ENCODE measurements around the gene CRYGD.

DNA sequence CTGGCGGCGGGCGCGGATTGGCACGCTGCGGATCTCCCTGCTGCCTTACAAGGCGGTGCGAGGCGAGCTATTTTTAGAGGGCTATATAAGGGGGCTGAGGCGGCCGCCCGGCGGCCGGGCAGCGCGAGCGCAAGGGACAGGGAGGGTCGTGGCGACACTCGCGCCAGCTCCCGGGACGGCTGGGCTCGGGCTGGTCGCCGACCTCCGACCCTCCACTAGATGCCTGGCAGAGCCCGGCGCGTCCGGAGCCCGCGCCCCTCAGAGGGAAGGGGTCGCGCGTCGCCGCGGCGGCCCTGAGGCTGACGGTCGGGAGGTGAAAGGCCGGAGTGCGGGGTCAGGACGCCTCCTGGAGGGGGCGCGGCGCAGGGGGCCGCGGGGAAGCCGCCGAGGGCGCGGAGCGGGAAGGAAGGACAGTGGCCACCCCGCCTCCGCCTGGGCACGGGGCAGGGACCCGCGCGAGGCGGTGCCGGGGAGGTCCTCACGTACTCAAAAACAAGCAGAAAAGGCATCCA lies 579 bp upstream of the KLF7 start:
- RRBS: 1% methylated on average over 25 of the region's 64 CpGs

DNA sequence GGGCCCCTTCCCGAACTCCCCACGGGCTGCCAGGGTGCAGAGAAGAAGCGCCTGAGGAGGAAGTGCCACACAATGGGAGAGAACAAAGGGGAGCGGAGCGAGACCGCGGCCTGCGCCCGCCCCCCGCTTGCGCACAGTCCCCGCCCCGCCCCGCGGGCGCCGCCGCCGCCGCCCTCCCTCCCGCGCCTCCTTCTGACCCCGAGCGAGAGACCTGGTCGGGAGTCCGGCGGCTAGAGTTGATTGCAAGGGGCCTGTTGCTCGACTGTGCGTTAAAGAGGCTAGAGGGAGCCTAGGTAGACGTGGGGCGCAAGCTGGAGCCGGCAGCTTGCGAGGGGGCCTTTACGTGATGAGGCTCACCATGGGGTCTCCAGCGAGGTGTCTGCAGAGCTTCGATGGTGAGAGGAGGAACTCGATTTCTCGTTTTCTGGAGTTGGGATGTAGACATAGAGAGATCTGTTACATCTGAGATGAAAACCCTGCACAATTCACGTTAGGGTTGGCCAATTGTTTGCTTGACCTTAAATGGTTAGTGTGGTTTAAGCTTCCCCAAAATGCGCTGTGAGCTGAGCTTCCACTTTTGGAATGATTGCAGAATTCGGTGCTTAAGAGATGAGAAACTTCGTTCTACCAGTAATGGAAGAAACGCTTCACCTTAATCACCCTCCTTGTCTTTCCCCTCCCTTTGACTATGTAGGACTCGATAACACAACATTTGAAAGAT lies 1.2 kb upstream of the KLF7 start:
- RRBS: 0% methylated on average over 5 of the region's 44 CpGs

DNA sequence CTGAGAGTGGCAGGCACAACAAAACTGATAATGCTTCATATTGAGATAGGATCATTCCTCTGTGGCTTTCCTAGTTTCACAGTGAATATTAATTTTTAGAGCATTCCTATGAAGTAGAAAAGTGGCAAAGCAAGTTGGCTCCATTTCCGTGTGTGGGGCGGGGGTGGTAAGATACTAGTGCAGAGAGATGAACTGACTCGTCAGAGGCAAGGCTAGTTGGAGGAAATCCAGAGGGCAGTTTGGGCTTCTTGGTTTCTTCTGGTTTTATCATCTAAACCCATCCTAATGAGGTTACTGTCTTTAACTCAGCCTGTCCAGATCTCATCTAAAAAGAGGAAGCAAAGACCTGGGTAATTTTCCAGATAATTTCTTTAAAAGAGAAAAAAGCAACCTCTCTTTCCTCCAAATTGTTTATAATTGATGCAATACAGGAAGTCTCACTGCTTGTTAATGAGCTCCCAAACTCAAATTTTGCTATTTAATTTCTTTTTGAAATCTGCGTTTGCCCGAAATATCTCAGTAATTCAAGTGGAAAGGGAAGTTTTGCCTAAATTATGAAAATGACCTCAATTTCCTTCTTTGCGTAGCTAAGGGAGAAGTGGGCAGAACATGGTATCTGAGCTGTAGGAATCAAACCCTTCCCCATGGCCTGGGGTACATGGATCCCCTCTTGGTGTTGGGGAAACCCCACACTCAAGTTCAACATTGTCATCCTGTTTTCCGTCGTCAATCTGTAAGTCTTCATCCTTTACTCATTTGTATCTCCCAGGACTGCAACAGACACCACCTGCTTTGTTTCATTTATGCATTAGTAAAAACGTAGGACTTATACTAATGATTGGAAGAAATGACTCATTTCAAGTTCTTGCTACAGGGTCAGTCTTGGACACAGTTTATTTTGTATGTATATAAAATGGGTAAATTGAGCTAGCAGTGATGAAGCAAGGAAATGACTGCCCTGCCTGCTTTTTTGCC lies 89.0 kb upstream of the KLF7 start:
- RRBS: no CpG with 5 or more reads among the region's 9 CpGs

GRCh38 chr2:207330761-207331190 lies 165.0 kb upstream of the KLF7 start:
- RRBS: no CpG with 5 or more reads among the region's 5 CpGs

DNA sequence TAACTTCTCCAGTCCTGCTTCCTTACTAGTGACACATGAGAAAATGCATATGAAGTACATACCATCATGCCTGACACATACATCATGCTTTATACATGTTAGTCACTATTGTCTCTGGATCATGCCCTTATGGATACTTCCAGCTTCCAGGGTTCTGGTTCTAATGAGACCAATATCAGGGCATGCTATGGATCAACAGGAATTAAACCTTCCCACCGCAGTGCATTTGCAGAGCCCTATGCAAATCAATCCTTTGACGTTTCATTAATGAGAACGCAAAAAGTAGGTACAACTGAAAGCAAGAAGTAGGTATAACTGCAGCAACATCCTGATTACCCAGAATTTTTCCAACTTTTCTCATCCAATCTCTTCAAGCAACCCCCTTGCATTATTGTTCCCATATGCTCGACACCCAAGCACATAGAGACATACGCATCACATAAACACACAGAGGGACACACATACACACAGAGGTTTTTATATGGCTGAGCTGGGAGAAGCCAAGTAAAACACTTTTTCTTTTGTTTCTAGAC lies 168.2 kb upstream of the KLF7 start:
- RRBS: no CpG with 5 or more reads among the region's 5 CpGs

DNA sequence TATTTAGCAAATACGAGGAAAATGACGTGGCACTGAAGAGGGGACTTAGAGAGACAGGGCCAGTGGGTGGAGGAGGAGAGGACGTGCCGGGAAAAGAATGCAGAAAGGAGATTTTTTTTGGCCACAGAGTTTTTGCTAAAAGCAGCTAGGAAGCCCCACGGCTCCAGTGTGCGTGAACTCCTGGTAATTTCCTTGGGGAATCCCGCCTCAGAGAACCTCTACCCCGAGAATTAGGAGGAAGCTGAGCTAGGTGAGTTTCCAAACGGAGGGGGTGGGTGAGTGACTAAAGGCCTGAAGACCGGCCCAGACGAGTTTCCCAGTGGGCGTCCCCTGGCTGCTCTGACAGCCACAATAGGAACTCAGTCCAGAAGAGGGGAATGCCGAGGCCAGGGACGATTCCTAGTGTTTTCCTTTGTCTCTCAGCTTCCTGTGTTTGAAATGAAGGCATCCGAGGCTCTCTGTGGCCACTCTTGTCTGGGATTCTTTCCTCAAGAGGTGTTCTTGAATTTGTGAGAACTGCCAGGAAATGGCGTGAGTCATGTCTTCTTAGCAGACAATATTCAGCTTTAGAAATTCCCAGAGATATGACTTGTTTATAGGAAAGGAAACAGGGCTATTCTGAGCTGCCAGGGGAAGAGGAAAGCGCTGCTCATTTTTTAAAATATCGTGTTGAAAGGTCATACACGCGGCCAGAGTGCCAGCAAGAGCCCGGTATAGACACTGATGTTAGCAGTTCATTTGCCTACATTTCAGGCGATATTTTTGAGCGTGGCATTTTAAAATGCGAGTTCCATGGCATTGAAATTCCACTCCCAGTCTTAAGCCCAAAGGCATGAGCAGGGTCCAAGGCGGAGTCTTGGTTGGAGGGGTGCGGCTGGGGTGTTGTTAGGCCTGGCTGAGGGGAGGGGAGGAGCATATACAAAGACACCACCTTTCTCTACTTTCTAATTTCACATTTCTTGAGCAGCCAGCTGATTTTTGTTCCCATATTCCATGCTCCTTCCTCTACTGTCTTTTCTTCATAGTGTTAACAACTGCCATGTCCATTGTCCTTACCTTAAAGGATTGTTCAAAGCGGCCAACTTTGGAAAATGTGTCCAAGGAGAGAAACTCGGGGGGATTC lies 169.0 kb upstream of the KLF7 start:
- RRBS: no CpG with 5 or more reads among the region's 28 CpGs

- RRBS: no CpG with 5 or more reads among the region's 2 CpGs
These were observed 28.5 kb upstream of the CREB1 start for GRCh38 chr2:207501208-207501729.

GRCh38 chr2:207502651-207503630 lies 26.8 kb upstream of the CREB1 start:
- RRBS: no CpG with 5 or more reads among the region's 9 CpGs

DNA sequence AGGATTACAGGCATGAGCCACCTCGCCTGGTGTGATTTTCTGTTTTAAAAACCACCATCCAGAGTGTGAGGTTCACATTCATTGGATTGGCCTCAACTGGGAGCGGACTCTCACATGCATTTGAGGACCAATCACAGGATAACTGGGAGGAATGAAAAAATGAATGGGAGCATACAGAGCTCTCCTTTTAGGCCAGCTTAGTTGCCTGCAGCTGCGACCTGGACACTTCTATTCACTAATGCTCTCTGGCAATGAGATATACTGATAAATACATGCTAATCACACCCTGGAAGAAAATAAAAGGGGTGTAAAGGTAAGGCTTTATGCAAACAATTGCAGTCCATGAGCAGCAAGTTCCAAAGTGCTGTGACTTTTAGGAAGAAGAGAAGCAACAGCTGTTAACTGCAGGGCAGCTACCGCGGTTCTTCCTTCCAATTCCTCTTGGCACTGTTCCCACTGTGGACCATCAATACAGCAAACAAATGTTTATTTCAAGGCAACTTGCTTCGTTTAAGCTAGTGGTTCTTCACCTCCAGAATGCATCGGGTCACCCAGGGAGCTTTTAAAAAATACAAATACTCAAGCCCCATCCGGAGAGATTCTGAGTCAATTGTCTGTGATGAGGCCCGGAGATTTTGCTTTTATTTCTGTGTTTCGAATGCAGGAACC lies 49.6 kb upstream of the FZD5 start:
- RRBS: no CpG with 5 or more reads among the region's 10 CpGs

DNA sequence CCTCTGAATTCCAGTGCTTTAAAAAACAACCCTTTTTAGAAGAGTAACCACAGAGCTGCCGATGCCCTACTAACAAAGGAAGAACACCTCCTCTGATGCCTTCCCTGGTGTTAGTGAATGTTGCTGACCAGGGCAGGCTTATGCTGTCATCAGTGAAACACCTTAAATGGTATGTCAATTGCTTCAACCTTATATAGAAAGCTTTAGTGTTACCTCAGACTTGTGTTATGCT lies 79.7 kb upstream of the FZD5 start:
- RRBS: no CpG with 5 or more reads among the region's 1 CpG

- RRBS: no CpG with 5 or more reads among the region's 18 CpGs
These were observed 413 bp downstream of the CRYGD start for GRCh38 chr2:208123908-208124314.

DNA sequence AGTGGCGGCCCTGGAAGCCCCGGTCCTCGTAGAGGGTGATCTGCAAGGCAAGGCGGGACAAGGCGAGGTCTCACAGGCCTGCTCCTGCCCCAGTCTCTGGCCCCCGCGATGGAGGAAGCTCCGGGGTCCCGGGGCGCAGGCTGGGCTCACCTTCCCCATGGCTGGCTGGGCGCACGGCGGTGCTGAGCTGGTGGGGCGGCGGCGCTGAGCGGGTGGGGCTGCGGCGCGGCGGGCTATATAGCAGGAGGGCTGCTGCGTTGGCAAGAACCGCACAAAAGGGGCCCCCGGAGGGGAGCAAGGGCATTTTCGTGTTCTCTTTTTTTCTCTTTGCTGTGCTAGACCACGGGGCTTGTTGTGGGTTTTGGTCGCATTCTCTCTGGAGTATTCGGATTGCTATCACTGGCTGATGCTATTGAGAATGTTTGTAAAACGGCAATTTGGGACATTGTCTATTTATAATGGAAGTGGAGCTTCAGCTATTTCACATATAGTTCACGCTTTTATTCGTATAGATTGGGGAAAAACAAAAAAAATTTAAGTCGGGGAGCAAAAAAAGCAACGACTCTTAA lies at the start of gene CRYGD:
TSS of gene CRYGD (minus strand) at position 210 of the 569 bp plus-strand sequence.
- RRBS: under 1% methylated on average over 3 of the region's 33 CpGs

DNA sequence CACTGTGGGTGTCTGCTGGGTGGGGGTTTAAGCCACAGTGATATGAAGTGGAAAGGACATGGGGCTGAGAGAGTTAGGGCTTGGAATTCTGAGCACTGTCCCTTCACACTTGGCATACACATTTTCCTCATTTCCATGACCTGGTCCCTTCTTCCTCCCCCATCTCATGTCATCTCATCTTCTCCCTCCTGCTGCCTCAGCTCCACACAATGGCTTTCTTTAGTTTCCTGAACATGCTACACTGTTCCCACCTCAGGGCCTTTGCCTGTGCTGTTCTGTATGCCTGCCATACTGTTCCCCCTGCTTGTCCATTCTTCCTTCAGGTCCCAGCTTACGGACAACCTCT lies 56.4 kb downstream of the PTH2R start:
- RRBS: no CpG with 5 or more reads among the region's 1 CpG

DNA sequence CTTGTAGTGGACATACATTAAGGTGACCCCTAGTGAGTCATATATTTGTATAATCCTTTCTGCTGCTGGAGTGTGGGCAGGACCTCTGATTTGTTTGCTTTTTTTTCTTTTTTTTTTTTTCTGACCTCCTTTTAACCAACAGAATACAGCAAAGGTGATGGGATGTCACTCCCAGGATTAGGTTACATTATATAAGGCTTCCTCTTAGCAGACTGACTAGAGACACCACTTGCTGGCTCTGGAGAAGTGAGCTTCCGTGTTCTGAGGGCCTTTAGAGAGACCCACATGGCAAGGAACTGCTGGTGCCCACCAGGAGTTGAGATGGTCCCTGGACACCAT lies 201.9 kb downstream of the PTH2R start:
- RRBS: no CpG with 5 or more reads among the region's 1 CpG

GRCh38 chr2:209495049-209495565 lies 71.3 kb downstream of the MAP2 start:
- RRBS: no CpG with 5 or more reads among the region's 14 CpGs

- RRBS: no CpG with 5 or more reads among the region's 7 CpGs
These were observed 108.6 kb upstream of the UNC80 start for GRCh38 chr2:209662918-209663528.

- RRBS: no CpG with 5 or more reads among the region's 6 CpGs
These were observed 41.4 kb upstream of the UNC80 start for GRCh38 chr2:209730230-209730688.

- RRBS: no CpG with 5 or more reads among the region's 6 CpGs
These were observed 20.7 kb downstream of the RPE start for GRCh38 chr2:210022776-210023860.

DNA sequence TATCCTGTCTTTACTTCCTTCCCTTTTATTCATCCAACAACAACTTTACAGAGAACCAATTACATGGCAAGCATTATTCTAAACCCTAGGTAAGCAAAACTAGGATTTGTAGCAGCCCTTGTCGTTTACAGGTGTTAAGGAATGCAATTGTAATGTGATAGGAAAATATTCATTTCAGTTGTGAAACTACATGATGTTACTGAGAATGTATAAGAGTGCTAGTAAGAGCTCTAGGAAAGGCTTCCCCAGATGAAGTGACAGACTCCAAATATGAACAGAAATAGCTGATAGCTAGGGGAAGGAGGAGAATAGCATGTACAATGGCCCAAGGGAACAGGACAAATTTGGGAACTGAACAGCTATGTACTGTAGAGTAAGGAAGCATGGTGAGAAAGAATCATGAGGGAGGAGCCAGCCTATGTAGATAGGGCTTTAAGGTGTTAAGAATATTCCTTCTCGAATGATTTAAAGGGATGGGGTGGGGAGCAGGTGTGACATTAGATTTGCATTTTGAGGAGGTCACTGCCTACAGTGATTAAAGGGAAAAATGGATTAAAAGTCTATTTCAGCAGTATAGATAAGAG lies 31.7 kb downstream of the RPE start:
- RRBS: no CpG with 5 or more reads among the region's 2 CpGs